Ishikawa (cell line): Measurements from ENCODE around the genes PFKFB4 and SLC26A6.

- RRBS: no CpG with 5 or more reads among the region's 5 CpGs
Observed at GRCh38 chr3:47635933-47636479, 57.3 kb upstream of the CSPG5 start.

DNA sequence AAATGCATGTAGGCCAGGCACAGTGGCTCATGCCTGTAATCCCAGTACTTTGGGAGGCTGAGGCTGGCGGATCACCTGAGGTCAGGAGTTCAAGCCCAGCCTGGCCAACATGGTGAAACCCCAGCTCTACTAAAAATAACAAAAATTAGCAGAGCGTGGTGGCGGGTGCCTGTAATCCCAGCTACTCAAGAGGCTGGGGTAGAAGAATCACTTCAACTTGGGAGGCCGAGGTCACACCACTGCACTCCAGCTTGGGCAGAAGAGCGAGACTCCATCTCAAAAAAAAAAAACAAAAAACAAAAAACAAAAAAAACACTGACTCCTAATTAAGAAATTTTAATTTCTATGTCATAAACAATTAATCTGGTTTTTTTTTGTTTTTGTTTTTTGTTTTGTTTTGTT lies 3.8 kb downstream of the SMARCC1 start:
- RRBS: no CpG with 5 or more reads among the region's 5 CpGs

DNA sequence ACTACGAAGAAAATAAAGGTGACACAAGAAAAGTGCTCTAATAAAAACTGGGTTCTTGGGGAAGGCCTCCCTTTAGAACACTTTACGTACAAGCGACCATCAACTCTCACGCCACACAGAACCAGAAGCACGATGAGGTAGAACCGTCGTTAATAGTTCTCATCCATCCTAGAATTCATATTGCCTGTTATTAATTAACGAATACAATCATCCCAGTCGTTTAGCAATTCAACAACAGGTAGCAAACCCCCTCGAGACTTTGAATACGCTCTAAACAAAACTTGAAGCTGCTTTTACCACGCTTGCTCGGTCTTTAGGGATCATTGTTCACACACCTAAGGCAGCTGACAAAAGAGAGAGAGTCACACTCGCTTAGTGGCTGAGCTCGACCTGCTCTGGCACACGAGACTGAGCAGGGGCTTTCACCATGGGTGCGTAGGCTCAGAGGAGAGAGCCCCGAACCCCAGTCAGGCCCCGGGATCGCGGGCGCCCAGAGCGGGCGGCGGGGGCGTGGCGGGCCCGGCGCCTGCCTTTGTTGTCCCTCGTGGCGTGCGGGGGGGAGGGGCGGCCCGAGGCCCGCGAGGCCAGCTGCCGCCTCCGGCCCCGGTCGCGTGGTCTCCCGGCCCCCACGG lies 620 bp downstream of the SMARCC1 start:
- RRBS: 3% methylated on average over 22 of the region's 43 CpGs

GRCh38 chr3:48556442-48557584 lies at the start of gene PFKFB4:
Gene PFKFB4 (minus strand): TSS chr3:48556803.
- RRBS: under 1% methylated on average over 25 of the region's 72 CpGs

- RRBS: no CpG with 5 or more reads among the region's 23 CpGs
Observed at GRCh38 chr3:48594336-48594759, 781 bp downstream of the COL7A1 start.

GRCh38 chr3:48635353-48636171 lies at the start of gene SLC26A6:
Gene SLC26A6 (minus strand): TSS chr3:48635461.
- RRBS: 5% methylated on average over 33 of the region's 60 CpGs

DNA sequence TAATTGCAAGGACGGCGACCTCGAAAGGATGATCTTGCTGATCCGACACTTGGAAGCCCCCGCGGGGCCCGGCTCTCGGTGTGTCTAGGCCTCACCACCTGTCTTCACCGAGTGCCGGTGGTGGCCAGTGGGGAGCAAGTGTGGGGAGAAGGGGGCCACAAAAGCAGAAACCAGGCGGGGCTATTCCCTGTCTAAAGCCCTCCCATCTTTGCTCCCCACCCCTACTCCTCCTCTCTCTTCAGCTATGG lies 456 bp upstream of the NCKIPSD start:
- RRBS: 0% methylated on average over 4 of the region's 11 CpGs

DNA sequence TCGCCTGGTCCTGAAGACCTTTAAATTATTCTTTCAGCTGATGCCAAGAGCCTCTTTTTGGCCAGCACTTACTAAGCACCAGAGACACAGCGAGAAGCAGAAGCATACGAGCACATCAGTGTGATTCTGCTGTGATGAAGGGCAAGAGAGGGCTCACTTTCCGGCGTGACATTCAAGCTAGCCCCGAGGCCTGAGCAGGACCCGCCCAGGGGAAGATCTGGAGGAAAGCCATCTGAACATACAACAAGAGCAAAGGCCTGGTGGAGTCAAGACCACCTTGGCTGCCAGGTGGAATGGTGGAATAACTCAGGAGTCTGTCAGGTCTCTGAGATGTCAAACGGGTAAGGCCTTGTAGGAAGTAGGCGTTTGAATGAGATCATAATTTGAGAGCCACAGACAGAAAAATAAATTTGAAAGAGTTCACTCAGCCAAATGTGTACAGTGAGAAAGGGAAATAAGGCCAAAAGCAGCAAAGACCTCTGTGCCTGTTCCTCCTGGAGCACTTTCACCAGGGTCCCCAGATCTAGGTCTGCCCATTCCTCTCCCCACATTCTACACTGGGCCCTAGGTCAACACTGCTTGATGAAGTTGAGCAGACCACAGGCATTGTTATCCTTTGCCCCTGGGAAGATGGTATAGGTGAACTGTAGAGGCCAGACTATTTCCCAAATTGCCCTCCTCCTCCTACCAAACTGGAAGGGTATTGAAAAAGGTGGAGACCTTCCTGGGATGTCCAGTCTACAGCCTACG lies 569 bp upstream of the PRKAR2A start:
- RRBS: no CpG with 5 or more reads among the region's 10 CpGs

DNA sequence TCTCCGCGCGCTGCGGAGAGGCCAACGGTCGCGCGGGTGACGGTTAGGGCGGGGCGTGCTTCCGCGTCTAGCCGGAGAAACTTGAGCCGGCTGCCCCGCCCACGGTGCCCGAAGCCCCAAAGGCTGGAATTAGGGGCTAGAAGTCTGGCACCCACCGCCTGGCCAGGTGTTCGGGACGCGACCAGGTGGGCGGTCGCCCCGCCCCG lies 418 bp upstream of the NDUFAF3 start:
- RRBS: 2% methylated on average over 11 of the region's 26 CpGs

DNA sequence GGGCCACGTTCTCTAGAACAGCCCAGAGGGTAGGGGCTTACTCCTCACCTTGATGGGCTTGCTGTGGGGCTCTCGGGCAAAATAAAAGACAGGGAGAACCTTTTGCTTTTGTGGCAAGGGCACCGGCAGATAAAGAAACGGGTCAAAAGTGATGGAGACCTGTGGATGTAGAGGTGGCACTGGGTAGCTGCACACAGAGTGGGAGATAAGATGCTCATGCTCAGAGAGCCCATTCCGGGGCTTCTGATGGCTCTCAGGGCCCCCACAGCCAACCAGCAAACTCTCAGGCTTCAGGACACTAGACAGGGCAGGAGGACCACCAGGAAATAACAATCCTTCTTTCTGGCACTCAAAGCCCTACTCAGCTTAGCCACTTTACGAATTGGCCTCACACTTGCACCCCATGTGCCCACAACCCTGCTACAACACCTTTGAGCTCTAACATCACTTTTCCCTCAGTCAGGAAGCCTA lies 6.5 kb downstream of the USP19 start:
- RRBS: 87% methylated on average over 3 of the region's 6 CpGs

- RRBS: no CpG with 5 or more reads among the region's 5 CpGs
Observed at GRCh38 chr3:49182076-49182489, 9.6 kb downstream of the C3orf84 start.

DNA sequence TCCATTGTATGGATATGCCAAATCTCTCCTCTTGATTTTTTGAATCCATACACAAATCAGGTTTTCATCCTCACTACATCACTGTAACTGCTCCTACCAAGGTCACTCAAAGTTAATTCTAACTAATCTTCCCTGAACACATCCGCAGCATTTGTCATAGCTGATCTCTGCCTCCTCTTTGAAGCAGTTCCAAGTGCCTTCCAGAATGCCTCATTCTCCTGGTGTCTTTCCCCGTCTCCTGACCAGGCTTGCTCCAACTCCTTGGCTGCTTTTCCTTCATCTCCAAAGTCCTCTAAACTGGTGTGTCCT lies 1.2 kb upstream of the IHO1 start:
- RRBS: no CpG with 5 or more reads among the region's 2 CpGs

DNA sequence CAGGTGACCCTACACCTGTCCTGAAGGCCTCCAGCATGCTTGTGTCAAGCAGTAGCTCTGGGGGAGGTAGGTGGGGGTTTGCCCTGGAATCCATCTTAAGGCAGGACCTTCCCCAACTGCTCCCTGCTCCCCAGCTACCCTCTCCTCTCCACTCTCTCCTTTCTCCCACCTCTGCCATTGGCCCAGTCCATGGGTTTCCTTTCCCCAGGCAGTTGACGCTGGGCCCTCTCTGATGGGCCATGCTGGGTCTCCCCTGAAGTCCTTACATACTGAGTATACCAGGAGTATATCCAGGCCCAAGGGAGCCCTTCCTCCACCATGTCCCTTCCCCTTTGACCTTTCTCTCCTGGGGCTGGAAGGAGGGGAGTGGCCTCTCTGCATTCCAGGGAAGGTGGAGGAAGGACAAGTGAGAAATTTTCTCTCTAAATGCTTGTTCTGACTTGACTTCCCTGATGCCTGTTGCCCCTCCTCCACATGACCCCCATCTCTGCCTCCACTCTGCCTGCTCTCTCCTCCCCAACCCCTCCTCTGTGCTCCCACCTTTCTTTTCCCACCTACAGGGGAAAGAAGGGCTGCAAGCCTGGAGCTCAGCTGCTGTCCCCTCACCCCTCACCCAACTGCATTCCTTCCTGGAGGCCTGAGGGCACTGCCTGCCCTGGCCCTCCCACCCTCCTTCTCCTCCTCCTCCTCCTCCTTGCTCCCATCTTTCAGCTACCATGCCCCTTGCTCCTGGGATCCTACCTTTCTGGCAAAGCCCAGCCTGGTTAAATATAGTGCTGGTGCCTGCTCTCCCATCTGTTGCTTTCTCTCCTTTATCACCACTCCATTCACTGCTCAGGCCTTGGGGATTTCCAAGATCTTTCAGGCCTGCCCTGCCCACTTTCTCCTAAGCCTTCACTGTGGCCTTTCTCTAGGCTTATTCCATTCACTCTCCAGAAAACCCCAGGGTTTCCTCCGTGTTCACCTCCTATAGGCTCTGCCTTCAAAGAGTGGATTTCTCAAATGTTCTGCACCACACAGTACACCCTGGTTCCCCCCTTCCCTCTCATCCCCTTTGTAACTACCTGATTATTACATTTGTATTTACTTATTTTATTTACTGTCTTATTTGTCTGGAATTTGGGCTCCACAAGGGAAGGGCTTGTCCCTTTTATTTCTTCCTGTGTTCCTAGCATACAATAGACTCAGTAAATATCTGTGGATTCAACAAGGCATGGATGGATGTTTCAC lies 8.5 kb upstream of the DAG1 start:
- RRBS: no CpG with 5 or more reads among the region's 2 CpGs

GRCh38 chr3:49691392-49691741 lies 2.0 kb downstream of the RNF123 start:
- RRBS: no CpG with 5 or more reads among the region's 3 CpGs

- RRBS: 1% methylated on average over 9 of the region's 35 CpGs
Observed at GRCh38 chr3:49786619-49787468, 502 bp upstream of the IP6K1 start.

GRCh38 chr3:49812242-49813036 lies 1.3 kb downstream of the UBA7 start:
- RRBS: no CpG with 5 or more reads among the region's 6 CpGs

DNA sequence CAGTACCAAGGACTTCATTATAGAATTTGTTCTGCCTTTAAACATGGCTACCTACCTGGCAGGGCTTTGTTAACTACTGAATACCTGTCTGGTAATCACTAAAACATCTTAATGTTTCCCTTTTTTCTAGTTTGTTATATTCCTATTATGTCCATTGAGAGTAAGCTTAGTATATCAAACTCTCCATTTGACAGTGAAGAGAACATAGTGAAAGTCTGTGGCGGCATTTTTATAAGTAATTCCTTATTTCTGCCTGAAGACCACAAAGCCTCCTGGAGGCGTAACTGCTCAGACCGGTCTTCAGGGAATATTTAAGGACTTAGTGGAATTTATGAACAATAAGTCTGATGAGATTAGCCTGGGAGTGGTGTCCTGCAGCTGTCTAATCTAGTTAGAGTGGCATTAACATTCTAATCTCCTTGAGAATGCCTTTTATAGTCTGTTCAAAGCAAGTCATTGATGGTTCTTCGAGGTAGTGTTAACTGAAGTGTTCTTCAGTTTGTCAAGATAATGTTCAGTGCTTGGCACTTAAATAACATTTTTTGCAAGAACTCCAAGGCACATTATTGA lies 12.1 kb downstream of the RBM5 start:
- RRBS: no CpG with 5 or more reads among the region's 4 CpGs

- RRBS: no CpG with 5 or more reads among the region's 21 CpGs
Observed at GRCh38 chr3:50124780-50125756, 30.1 kb upstream of the SEMA3F start.